ENCODE data around the genes SMG9, ZNF223, CEACAM19 and NKPD1.

DNA sequence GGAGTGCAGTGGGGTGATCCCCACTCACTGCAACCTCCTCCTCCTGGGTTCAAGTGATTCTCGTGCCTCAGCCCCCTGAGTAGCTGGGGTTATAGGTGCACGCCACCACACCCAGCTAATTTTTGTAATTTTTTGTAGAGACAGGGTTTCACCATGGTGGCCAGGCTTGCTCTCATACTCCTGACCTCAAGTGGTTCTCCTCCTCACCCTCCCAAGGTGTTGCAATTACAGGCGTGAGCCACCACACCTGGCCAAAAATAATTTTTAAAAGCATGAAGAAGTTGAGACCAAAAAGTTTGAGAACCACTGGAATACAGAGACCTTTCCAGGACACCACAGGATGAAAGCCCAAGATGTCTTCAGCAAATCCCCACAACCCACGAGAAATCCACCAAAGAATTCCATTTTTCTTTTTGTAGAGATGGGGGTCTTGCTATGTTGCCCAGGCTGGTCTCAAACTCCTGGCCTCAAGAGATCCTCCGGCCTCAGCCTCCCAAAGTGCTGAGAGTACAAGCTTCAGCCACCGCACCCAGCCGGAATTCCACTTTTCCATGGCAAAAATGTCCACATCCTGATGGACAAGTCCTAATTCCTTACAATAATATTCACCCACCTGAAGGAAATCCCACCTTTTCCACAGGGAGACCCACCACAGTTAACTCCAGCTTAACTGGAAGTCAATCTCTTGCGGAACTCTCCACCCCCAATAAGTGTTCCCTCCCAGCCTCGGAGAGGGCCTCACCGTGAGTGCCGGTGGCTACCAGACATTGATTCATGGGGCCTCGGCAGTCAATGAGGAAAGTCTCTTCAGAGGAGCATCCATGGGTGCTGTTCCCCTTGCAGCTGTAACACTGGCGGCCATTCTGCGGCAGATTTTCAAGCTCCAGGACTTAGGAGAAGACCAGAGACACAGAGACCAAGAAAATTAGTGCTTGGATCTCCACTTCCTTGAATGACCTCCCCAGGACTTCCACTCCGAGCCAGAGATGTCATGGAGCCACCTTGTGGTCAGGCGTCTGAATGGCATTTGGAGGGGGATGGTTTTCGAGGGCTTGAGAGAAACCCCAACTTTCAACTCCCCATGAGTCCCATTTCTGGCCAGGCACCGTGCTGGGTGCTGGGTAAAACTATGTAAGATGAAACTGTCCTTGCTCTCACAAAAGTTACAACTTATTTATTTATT, 12.2 kb upstream of the CADM4 start:
- RRBS: 93% methylated on average over 1 of the region's 18 CpGs

GRCh38 chr19:43656357-43656903, 13.5 kb downstream of the PLAUR start:
- RRBS: 60% methylated on average over 1 of the region's 6 CpGs

DNA sequence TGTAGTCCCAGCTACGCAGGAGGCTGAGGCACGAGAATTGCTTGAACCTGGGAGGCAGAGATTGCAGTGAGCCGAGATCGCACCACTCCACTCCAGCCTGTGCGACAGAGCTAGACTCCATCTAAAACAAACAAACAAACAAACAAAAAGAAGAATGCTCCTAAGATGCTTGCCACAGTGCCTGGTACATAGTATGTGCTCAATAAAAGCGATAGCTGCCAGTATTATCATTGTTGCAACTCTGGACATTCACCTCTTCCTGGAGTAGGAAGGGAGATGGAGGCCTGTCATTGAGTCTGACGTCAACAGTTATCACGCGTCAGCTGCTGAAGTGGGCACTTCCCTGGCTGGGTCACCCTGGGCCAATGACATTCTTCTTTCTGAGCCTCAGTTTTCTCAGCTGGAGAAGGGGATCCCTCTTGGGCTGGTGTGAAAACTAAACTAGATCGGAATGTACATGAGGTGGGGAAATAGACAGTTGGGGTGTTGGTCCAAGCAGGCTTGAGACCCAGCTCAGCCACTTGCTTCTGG, 4.2 kb upstream of the PLAUR start:
- RRBS: no CpG with 5 or more reads among the region's 10 CpGs

GRCh38 chr19:43754822-43755458, at the start of gene SMG9:
Gene SMG9, minus strand, starts transcription at chr19:43754962.
- RRBS: 2% methylated on average over 16 of the region's 50 CpGs

- RRBS: no CpG with 5 or more reads among the region's 15 CpGs
Observed at GRCh38 chr19:44051060-44051574, 719 bp upstream of the ZNF223 start.

- RRBS: 0% methylated on average over 1 of the region's 26 CpGs
Observed at GRCh38 chr19:44051694-44052243, at the start of gene ZNF223. Gene ZNF223, plus strand, starts transcription at chr19:44052036.

GRCh38 chr19:44601996-44602563, 11.3 kb upstream of the IGSF23 start:
- RRBS: no CpG with 5 or more reads among the region's 8 CpGs

DNA sequence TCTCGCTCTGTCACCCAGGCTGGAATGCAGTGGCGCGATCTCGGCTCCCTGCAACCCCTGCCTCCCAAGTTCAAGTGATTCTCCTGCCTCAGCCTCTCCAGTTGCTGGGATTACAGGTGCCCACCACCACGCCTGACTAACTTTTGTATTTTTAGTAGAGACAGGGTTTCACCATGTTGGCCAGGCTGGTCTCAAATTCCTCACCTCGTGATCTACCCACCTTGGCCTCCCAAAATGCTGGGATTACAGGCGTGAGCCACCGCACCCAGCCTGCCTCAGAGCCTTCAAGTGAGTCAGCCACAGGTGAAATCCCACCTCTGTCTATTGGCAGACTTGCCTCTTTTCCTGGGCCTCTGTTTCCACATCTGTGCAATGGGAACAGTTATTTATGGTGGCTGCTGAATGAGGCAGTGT, at the start of gene CEACAM19:
Gene CEACAM19 (plus strand): TSS at position 334 of the 414 bp plus-strand sequence.
- RRBS: no CpG with 5 or more reads among the region's 8 CpGs

DNA sequence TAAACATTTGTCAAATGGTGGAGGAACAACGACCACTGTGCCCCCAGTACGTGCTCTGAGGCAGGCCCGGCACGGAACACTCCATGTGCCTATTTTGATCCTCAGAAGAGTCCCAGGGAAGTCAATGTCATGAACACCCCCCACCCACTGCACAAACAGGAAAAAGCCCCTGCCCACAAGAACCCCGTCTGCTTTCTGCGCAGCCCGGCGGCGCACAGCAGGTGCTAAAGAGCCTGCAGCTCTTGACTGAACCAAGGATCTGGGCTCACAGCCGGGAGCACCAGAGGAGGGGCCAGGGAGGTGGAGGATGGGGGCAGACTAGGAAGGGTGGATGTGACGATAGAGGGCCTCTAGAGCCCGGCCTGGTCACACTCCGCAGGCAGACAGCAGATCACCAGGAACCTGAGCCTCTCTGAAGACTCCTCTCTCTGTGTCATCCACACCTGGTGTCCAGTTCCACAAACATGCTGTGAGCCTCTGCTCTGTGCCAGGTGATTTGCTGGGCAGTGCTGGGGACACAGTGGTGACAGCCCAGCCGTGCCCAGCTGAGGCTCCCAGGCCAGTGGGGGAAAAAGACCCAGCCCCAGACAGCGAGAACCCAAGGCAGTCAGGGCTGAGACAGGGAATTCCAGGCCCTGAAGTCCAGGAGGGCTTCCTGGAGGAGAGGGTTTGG, 1.6 kb upstream of the CEACAM16 start:
- RRBS: 36% methylated on average over 8 of the region's 15 CpGs

DNA sequence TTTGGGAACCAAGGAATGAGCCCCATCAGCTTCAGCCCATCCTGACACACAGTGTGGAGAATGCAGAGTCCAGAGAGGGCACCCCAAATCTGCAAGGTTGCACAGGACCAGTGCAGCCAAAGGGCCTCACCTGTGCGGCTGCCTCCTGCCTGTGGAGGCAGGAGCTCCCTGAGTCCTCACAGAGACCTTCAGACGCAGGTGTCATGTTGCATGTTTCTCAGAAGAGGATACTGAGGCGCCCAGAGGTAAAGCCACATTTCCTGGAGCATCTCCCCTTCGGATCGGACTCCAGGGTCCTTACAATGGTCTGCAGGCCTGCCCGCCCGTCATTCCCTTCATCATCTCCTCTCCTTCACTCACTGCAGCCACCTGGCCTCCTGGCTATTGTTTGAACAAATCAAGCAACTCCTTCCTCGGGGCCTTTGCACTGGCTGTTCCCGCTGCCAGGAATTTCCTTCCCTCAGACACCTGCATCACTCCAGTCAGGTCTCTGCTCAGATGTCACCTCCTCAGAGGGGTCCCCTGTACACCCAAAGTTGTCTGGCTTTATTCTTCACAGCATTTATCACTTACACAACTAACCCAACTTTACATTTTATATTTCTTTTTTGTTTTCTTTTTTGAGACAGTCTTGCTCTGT, 20.3 kb downstream of the CEACAM16 start:
- RRBS: no CpG with 5 or more reads among the region's 9 CpGs

DNA sequence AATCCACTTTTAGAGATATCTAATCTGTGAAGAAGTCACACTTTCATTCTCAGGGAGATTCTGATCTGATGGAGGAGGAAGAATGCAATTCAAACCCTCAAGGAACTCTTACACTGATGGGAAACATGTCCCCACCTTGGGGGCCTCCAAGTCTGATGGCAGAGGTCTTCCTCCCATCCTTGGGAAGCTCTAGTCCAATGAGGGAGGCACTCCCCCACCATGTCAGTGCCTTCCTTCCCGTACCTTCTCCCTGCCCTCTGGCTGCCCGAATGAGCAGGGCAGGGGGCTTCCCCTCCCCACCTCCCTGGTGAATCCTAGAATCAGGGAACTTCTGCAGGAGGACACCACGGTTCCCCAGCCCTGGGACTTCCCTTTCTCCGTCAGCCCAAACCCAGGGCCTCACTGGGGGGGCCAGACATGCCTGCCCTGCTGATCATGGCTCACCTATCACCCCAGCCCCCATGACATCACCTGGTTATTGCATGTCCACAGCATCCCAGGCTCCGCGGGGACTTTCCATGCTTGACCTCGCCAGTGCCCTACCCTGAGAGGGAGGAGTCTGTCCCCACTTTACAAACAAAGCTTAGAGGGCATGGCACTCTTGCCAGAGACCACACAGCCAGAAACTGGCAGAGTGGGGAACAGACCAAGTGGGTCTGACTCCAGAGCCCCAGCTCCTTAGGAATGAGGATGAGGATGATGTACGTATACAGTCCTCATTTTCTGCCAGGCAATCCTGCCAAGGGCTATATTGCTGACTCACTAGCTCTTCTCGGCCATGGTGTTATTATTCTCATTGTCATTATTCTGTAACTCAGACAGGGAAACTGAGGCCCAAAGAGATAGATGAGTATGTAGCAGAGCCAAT, 9.7 kb upstream of the BCL3 start:
- RRBS: no CpG with 5 or more reads among the region's 9 CpGs

GRCh38 chr19:44742337-44742970, 6.1 kb upstream of the BCL3 start:
- RRBS: no CpG with 5 or more reads among the region's 18 CpGs

GRCh38 chr19:44750640-44751604, 2.4 kb downstream of the BCL3 start:
- RRBS: no CpG with 5 or more reads among the region's 14 CpGs

DNA sequence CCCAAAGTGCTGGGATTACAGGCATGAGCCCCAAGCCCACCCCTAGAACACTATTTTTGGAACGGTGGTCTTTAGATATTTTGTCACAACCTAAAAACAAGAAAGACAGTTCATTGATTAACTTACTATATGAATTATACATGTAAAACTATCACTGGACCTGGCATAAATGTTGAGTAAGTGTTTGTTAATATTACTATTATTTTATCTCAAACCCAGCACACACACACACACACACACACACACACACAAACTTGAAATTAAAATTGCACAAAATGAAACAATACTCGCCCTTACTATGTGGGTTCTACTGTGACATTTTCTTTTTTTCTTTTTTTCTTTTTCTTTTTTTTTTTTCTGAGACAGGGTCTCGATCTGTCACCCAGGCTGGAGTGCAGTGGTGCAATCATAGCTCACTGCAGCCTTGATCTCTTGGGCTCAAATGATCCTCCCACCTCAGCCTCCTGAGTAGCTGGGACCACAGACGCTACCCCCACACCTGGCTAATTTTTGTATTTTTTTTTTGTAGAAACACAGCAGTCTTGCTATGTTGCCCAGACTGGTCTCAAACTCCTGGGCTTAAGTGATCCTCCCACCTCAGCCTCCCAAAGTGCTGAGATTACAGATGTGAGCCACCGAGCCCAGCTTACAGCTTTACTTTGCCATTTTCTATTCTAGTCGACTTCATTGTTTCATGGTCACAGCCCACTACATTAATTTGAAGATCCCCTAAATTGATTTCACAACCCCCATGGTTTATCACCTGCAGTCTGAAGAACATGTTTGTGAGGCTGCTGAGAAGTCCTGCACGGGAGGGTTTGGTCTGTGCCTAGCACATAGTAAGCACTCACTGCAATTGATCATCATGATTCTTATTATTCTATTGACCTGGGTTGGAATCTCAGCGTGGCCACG, 3.6 kb downstream of the BCL3 start:
- RRBS: no CpG with 5 or more reads among the region's 9 CpGs

DNA sequence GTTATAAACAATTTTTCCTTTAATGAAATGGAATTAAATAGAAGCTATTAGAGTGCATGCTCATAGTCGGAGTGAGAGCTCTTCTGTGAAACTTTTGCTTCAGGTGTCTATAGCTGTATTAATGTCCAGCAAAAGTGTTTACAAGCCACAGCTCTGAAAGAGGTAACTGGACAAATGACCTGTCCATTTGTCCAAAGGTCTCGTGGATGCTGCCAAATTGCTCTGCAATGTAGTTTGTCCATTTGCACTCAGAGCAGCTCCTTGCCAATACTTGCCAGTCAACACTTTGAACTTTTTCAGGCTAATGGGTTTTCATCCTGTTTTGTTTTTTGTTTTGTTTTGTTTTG, 3.1 kb upstream of the CBLC start:
- RRBS: no CpG with 5 or more reads among the region's 2 CpGs

- RRBS: 30% methylated on average over 2 of the region's 31 CpGs
Observed at GRCh38 chr19:44909062-44909833, 3.7 kb downstream of the APOE start.

- RRBS: no CpG with 5 or more reads among the region's 27 CpGs
Observed at GRCh38 chr19:45090718-45091336, 2.2 kb upstream of the PPP1R37 start.

DNA sequence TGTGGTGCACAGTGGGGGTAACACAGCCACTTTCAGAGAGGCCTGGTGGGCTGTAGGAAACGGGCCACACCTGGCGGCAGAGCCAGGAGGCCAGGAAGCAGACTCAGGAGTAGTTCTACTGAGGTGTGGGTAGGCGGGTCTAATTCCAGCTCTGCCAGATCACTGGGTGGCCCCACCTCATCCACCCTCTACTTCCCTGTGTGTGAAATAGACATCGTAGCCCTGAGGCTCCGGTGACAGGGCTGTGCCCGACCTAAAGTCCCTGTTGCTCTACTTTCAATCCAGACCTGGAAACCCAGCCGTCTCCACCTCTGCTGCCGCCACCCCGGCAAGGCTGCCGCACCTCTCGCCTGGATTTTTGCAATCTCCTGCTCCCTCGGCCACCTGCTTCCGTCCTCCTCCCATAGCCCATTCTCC, 4.0 kb downstream of the NKPD1 start:
- RRBS: 72% methylated on average over 3 of the region's 13 CpGs

DNA sequence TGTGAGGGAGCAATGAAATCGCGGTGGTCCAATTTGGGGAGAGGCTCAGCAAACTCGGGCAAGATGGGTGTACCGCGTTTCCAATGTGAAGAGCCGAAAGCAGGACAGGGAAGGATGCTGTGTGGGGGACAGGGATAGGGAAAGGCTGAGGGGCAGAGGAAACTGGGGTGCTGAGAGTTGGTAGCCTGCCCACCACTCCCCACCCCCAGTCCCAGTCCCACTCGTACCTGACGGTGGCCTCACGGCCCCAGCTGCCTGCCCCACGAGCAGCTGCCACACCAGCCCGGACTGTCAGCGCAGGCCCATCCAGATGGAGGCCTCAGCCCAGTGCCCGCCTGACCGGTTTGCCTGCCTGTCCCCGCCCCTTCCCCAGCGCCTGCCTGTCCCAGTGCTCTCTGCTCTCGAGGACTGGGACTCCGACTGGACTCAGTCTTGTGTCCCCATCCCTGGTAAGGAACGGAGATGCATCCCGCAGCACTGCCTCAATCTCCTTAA, at the start of gene NKPD1:
Gene NKPD1 (minus strand): TSS at position 285 of the 495 bp plus-strand sequence.
- RRBS: 32% methylated on average over 4 of the region's 20 CpGs

DNA sequence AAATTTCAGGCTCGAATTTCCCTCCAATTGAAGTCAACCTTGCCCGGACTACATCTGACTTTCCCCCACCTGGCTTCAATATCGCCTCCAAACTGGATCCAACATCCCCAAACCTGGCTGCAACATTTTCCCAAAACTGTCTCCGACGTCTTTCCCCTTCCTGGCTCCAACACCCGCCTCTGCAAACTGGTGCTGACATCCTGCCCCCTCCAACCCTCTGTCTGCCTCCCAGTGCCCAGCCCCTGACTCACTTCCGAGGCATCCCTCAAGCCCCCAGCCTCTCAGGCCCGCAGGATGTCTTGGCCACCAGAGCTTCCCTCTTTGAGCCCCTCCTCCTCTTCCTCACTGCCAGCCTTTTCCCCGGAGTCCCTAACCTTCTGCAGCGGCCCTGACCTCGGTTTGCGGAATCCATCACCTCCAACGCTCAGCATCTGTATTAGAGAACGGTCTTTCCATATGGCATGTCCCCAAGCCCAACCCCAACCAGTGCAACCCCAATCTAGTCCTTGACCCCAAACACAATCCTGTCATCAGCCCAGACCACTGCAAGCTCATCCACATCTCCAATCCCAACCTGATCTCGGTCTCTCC, 790 bp downstream of the EXOC3L2 start:
- RRBS: no CpG with 5 or more reads among the region's 15 CpGs

Measured in cardiac fibroblast (primary cell).